Amniotic epithelial cell (primary cell): ENCODE measurements around a stretch of chr12.

DNA sequence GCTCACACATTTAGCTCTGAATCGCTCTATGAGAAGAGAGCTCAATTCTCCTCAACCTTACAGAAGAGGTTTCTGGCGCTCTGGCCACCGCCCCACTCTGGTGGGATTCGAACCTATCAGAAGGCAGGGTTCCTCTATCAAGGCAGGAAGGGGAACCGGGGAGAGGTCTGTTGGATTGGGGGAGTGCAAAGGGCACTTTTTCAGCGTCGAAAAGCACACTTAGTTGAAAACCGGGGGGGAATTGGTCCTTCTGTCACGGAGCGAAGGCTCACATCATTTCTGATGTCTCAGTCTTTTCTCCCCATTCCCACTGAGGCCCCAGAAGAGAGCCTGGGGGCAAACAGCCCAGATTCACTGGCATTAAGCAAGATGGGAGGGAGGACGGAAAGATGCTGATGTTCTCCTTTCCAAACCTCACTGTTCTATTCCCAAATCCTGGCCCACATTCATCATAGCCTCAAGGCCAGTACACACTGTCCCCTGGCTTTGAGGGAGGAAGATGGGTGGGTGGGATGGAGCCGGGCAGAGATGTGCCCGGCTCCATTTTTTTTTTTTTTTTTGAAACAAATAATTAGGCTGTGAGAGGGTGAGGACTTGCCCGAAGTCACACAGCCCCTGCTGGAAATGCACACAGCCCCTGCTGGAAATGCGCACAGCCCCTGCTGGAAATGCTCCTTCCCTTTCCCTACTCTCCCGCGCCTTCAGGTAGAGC lies 7.7 kb upstream of the TBX5 start:
- RRBS, result 22% methylated on average over 4 of the region's 17 CpGs

GRCh38 chr12:114666610-114667431 lies 17.2 kb downstream of the TBX3 start:
- RRBS, result 50% methylated on average over 4 of the region's 38 CpGs

DNA sequence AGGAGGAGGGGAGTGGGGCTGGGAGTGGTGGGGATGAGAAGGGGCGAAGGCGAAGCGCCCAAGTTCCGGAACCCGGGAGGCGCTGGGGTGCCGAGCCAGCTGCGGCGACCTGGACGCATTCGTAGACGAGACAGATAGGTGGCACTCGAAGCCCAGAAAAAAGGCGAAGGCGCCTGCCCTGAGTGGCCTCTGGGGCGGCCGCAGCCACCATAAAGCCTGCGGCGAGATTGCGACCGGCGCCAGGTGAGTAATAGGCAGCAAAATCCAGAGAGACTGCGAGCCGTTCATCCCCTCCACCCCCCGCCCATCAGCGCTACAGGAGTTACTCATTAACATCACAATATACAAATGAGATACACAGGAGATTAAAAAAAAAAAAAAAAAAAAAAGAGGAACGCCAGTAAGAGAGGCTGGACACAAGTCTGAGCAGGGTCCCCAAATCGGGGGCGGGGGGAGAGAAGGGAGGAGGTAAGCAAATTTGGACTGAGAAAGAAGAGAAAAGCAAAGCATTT lies 15.8 kb downstream of the TBX3 start:
- RRBS, result no CpG with 5 or more reads among the region's 29 CpGs

DNA sequence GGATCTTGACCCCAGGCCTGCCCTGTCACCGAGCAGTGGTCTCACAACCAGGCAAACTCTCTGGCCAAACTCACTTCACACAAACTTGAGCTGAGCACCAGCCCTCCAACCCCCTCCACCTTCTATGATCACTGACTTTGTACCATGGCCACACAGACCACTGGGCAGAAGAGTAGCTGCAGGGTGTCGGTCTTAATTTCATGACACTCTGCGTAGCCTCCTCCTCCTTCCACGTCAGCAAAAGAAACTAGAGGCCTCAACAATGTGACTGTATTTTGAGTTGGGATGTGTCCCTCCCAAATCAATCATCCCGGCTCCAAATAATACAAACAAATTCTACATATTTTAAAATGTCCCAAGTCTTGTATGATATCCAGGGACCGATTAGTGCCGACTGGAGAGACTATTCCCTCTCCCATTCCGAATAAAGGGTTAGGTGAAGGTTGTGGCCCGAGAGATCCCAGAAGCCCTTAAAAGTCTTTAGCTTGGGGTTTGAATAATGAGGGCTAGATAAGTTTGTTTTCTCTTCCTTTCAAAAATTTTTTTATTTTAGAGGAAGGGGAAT lies 7.4 kb upstream of the TBX3 start:
- RRBS, result no CpG with 5 or more reads among the region's 9 CpGs

DNA sequence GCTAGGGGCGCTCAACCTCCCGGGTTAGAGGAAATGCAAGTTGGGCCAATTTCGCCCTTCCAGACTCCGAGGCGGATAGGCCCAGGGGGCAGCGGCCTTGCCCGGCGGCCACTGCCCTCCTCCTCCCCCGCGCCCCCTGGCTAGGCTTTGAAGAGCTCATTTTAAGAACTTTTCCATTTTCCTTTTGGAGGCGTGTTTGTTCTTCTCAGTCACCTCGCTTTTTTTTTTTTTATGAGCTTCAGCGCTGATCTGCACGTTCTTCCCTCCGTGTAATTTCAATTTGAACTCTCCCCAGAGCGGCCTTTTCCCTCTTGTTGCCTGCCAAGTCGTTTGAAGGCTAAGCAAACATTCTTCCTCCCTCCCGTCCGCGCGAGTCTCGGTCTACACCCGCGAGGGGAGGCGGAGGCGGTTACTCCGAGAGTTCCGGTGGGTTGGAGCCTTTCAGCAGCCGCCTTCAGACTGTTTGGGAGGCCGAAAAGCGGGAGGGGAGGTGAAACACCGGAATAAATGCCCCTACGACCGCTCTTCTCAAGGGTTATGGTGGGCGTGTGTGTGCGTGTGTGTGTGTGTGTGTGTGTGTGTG lies 52.6 kb upstream of the TBX3 start:
- RRBS, result 37% methylated on average over 10 of the region's 36 CpGs

- RRBS, result no CpG with 5 or more reads among the region's 7 CpGs
Measured at GRCh38 chr12:114812848-114813137, 128.8 kb upstream of the TBX3 start.

DNA sequence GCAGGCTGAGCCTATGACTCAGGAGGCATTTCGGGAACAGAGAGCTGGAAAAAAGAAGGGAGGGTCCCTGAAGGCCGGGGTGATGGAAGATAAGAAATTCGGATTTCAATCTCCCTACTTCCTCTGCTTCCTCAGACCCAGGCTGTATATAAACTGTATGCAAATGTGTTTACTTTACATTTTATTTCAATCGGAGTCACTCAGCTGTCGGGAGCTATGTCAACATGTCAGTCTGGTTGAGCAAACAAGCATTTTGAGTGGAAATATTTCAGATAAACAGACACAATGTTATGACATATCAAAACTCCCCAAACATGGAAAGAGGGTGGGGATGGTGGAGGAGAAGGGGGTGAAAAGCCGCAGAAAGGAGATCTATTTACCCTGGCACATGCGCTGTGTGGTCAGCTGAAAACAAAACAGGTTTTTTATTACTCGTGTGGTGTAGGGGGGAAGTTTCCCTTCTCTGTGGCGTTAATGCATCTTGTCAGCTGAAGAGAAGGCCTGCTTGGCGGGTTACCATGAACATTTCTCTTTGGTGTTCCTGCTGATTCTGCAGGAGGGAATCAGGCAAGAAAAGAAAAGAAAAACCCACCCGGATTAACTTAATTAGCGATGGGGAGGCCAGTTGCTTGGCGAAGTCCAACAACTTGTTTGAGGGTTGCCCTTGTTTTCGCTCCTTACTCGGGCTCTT lies 129.3 kb upstream of the TBX3 start:
- RRBS, result no CpG with 5 or more reads among the region's 15 CpGs

DNA sequence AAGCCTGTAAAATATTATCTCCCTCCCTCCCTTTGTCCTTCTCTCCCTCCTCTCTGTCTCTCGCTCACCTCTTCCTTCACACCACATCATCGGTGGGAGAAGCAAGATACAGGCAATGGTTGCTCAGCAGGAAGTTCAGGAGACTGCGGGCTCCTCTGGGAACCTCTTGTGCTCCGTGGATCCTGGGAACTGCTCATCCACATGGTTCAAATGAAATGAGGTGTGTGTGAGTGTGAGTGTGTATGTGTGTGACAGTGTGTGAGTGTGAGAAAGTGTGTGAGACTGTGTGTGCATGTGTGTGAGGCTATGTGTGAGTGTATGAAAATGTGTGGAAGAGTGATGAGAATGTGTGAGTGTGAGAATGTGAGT lies 219.5 kb upstream of the TBX3 start:
- RRBS, result no CpG with 5 or more reads among the region's 4 CpGs

DNA sequence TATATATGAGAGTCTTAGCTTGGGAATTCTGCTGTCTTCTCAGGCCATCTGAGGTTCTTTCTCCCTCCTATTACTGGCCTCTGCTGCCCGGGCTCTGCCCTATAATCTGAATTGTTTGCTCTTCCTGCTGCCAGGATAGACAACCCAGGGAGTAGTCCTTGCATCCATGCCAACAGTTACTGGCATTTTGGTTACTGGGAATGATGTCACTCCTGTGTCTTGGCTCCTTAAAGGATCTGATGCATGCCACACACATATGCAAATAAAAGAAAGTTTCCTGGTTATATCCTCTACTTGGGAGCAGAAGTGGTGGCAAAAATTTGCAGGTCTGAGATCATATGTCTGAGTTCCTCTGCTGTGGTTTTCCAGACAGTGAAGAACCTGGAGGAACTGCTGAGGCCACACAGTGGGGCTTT lies 320.5 kb upstream of the TBX3 start:
- RRBS, result no CpG with 5 or more reads among the region's 1 CpG

DNA sequence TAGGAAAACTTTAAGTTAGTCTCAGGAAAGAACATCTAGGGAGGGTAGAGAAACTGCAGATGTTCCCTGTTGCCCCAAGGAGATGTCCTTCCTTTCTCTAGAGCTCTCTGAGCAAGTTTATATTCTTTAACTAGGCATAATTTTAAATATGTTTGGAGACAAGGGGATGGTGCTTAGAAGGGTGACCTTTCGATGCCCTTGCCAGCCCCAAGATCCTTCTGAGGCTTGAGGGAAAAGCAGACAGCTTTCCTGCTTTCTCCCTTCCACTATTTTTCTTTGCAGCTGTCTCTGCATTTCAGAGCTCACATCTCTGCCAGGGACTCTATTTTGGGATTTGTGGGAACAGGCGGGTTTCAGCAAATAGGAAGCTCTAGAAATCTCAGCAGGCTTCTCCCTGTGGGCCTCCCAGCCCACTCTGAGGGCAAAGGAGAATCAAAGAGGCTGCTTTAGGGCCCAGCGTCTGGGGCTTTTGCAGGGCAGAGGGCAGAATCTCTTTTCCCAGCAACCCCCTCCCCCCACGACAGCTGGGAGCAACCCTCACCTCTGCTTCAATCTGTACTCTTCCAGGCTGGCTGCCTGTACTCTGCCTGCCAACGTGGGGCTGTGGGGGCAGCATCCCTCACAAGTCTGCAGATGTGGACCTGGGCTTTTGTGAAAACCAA lies 529.4 kb upstream of the TBX3 start:
- RRBS, result no CpG with 5 or more reads among the region's 5 CpGs

DNA sequence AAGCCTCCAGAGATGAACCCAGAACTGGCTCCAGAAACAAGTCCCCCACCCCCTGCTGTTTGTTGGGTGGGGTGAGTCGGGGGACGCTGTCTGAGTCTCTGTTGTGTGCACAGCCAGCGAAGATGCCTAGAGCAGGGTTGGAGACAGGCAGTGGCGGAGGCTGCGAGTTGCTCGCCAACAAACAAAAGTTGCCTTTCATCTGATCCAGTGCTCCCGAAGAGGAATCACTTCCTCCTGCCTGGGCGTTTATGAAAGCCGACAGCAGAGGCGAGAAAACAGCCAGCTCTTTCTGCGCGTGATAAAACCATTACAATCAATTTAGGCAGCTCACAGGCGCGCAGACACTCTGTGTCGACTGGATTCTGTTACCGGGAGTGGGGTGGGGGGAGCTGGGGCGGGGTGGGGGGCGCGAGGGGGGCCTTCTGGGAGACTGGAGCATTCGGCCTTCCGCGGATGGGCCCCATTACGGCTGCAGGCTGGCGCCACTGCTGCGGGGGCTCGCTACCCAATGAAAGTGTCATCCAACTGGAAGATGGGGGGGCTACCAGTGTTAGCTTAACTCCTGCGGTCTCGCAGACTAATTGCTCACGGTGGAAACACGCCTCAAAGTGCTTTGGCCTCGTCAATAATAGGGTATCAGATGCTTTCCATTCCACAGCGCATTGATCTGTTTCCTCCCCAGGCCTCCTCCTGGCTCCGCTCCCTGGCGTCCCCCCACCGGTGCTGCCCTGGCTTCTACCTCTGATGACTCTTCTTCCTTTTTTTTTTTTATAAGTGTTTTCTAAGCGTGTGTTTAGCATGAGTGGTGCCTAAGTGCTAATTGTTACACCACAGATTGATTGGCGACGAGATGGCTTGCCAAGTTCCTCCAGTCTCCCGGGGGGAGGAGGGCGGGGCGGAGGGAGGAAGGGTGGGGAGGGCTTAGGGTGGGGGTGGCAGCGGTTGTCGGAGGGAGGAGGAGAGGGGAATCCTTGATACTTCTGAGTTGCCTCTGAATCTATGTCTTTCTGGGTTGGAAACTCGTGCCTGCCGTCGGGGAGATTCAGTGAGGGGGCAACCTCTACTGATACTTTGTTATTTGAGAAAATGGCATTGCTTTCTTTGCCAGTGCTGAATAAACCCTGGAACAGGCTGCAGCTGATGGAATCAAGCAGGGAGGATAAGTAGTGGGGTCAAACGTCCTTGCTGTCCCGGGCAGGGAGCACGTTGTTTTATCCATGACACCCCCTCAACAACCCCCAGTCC lies 678.2 kb downstream of the MED13L start:
- RRBS, result no CpG with 5 or more reads among the region's 49 CpGs

GRCh38 chr12:115872783-115873875 lies 404.4 kb downstream of the MED13L start:
- RRBS, result no CpG with 5 or more reads among the region's 7 CpGs

- RRBS, result no CpG with 5 or more reads among the region's 6 CpGs
Measured at GRCh38 chr12:115918784-115919043, 358.8 kb downstream of the MED13L start.

GRCh38 chr12:115960528-115961194 lies 316.8 kb downstream of the MED13L start:
- RRBS, result no CpG with 5 or more reads among the region's 3 CpGs

- RRBS, result no CpG with 5 or more reads among the region's 5 CpGs
Measured at GRCh38 chr12:116156537-116157145, 120.9 kb downstream of the MED13L start.

- RRBS, result no CpG with 5 or more reads among the region's 3 CpGs
Measured at GRCh38 chr12:116228819-116229414, 48.6 kb downstream of the MED13L start.

DNA sequence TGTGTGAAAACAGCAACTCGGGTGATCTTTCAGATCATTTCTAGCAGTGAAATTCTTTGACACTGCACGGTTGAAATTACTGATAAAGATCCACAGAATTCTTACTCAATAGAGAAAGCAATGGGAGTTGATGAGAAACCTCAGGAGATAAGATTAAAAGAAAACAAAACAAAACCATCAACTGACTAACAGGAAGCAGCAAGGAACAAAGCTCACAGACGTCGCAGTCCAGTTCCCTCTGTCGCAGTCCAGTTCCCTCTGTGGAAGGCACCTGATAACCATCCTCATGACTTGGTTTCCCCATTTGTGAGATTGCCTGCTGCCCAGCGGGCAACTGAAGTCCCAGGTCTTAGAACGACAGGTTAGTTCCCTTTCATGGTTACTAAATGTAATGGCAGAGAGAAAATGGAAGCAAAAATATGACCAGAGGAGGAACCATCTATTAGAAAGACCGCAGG lies 4.9 kb upstream of the MED13L start:
- RRBS, result no CpG with 5 or more reads among the region's 8 CpGs

- RRBS, result no CpG with 5 or more reads among the region's 15 CpGs
Measured at GRCh38 chr12:116366231-116366894, 88.9 kb upstream of the MED13L start.

DNA sequence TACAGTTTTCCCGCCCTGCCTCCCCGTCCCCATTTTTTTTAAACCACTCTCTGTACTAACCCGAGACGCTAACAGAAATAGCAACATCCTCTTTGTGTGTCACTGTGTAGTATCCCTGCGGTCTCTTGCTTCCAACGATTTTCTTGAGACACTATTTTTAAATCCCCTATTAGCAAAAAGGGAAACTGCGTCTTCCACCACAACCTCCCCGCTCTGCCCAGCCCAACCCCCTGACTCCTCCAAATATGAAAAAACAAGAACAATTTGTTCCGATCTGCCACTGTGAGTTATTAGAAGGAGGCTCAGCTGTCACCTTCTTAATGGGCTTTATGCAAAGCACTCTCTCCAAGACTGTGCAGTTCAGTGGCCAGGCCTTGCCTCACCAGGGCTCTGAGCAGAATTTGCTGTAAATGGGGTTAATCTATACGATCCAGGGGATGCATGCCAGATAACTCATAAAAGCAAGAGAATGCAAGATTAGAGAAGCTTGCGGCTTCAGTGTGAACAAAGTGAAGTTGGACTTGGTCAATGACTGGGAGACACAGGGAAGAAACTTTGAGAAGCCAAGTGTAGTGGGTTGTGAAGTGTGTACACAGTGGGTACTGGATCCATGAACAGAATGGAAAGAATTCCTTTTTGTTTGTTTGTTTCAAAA lies 76.4 kb downstream of the MAP1LC3B2 start:
- RRBS, result no CpG with 5 or more reads among the region's 11 CpGs

DNA sequence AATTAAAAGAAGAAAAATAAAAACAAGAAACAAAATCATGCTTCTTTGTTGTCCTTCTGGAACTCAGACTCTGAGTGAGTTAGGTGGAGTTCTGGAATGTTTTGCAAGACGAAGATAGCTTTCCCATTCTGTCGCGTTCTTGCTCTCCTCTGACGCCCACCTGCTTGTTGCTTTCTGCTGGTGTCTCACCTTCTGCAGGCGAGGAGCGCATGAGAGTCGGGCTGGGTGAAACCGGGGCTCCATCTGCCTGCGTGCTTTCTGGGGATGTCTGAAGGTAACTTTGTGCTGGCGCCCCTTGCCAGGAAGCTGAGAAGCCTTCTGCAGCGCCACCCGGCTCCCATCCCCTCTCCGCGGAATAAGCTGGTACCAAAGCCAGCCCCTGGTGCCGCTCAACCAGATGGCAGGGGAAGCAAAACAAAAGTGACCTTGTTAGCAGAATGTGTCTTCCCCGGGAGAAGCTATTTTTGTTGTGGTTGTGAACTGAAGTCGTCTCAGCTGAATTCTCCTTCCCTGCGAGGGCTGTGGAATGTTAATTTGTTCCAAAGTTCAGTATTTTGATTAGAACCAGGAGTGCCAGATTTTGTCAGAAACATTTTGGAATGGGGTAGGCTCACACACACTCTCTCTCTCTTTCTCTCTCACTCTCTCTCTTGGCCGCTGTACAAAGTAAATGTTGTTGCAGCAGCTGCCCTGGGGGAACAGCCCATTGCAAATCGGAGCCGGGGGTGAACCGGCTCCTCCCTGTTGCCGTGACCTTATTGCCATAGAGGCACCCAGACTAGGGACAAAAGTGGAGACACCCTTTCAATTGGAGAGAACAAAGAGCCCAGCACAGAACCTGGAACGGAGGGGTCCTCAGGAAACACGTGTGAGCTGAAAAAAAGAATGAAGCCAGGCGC lies 79.4 kb downstream of the SPRING1 start:
- RRBS, result 49% methylated on average over 2 of the region's 26 CpGs